Breast epithelium (tissue), 2 donors: ENCODE measurements around the genes REX1BD, COMP and NR2C2AP.

DNA sequence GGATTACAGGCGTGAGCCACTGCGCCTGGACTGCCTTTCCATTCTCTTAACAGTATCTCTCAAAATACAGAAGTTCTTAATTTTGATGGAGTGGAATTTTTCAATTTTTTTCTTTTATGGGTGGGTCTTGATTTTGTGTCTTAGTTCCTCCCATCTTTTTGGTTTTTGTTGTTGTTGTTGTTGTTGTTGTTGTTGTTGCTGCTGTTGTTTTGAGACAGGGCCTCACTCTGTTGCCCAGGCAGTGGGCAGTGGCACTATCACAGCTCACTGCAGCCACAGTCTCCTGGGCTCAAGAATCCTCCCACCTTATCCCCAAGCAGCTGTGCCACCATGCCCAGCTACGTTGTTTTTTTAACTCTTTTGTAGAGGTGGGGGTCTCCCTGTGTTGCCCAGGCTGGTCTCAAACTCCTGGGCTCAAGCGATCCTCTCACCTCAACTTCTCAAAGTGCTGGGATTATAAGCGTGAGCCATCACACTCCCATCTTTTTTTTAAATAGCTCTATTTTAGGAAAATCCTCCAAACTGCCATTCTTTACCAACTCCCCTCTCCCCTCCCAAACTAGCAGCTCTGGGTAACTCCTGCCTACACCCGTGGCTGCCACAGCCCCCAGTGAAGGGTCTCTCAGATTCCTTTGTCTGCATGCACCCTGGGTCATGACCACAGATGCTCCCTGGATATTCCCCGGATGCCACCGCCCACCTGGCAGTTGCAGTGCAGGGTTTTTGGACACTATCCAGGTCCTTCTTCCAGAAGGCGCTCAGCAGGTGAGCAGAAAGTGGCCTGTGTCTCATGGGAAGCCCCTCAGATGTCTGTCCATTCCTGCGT, 39.1 kb downstream of the ELL start:
- PRO-cap = no peak
- RAMPAGE, long total RNA, 2 experiments = no peak in any of the 2 experiments

DNA sequence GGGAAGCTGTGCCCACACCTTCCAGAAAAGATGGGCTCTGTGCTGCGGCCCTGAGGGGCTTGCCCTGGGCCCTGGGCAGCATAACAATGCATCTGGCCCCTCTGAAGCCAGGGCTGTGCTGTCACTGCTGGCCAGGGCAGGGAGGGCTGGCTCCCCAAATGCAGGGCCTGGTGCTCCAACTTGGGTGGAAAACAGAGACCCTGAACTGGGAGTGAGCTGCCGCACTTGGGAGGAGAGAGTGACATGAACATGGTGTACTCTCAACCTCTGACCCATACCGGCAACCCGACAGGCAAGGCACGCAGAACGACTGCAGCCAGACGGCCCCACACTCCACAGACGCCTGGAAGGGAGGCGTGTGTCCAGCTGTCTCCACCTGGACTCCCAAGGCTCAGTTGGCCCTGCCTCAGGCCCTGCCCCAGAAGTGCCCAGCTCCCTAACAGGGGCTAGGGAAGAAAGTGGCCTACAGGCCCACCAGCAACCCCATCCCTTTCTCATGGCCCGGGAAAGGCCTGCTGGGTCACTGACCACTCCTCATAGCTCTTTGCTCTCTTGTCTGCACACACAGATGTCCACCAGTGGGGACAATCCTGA, 28.5 kb downstream of the ELL start:
- PRO-cap = no peak
- RAMPAGE, long total RNA, 2 experiments = no peak in any of the 2 experiments

DNA sequence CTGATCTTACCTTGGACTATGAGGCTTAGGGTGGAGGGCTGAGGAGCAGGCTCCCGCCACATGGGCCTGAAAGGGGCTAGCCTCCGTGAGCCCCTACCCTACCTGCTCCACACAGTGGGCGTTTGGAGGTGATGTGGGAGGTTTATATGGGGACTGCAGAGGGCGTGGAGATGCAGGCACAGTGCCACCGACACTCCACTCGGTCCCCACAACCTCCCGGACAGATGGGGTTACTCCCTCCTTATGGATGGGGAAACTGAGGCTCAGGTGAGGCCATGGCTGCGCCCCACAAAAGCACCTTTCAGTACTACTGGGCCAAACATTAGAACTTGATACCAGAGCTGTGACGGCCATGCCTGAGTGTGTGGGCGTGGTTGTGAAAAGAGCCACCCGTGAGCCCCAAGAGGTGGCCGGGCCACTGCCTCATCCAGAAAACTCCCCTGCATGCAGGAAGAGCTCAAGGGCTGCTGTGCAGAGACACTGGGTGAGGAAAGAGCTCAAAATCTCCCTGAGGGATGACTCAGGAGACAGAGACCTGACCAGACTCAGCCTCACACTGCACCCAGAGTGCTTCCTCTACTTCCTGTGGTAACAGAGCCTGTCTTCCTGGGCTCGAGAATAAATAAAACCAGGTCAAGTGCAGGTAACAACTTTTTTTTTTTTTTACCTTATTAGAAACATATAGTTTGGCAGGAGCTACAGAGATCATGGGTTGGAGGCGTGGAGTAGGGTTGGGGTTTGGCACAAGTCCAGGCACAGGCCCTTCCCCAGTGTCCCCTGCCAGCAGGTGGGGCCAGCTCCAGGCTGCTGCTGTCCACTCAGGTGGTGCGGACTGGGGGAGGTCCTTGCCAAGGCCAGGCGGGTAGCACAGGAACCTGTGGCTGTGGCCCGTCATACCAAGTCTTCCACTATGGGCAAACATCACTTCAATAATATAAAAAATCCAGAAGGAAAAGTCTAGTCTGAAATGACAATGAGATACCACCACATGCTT, 25.7 kb downstream of the ELL start:
- PRO-cap = no peak
- RAMPAGE, long total RNA, 2 experiments = no peak in any of the 2 experiments

- PRO-cap = no peak
- RAMPAGE, long total RNA, 2 experiments = no peak in any of the 2 experiments
Measured at GRCh38 chr19:18572809-18573182, 1.1 kb downstream of the UBA52 start.

DNA sequence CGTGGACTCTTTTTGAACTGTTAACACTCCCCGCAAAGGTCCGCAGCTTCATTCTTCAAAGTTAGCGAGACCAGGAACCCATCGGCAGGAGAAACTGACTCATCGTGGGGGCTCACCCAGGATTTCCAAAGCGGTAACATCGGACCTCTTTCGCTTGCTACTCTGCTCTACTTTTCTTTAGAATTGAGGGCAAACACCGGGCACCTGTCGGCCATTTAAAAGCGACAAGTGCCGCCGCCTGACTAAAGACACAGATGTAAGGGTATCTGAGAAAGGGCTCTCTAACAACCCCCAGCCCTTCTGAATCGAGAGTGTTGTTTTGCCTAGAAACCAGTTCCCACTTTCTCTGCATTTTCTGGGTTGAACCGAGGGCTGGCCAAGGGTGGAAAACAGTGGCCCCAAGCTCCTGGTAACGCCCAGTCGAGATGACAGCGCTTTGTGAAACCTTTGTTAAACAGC, 5.8 kb downstream of the UBA52 start:
- PRO-cap = no peak
- RAMPAGE, long total RNA, 2 experiments = no peak in any of the 2 experiments

- PRO-cap = unidirectional peak, plus-strand start at chr19:18588798; unidirectional peak, plus-strand start at chr19:18588811
- RAMPAGE, long total RNA, 2 experiments = start-site peak on the plus strand in 1 of 2 experiments, at chr19:18588798-18588817 at its widest, 92 reads per replicate
Measured at GRCh38 chr19:18588237-18588925, at the start of gene REX1BD. REX1BD (plus strand) TSS chr19:18588798.

DNA sequence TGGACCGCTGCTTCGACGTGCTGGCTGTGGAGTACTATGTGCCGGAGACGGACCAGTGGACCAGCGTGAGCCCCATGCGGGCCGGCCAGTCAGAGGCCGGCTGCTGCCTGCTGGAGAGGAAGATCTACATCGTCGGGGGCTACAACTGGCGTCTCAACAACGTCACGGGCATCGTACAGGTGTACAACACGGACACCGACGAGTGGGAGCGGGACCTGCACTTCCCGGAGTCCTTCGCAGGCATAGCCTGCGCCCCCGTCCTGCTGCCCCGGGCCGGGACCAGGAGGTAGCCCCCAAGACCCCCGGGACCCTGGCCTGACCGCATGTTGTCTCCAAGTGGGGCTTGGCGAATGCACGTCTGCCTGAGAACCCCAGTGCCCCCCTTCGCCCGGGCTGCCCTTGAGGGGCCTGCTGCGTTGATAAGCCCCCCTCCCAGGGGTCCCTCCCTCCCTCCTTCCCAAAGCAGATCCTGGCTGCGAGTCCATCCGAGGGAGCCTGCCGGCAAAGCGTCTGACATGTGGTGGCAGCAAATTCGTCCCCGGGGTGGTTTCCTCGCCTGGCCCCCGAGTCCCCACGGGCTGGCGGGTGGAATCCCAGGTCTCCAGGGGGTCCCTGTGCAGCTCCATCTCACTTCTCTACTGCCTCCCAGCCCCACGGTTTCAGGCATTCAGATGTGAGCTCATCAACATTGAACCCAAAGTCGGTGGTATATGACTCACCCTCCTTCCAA, 14.4 kb upstream of the CRTC1 start:
- PRO-cap = no peak
- RAMPAGE, long total RNA, 2 experiments = no peak in any of the 2 experiments

DNA sequence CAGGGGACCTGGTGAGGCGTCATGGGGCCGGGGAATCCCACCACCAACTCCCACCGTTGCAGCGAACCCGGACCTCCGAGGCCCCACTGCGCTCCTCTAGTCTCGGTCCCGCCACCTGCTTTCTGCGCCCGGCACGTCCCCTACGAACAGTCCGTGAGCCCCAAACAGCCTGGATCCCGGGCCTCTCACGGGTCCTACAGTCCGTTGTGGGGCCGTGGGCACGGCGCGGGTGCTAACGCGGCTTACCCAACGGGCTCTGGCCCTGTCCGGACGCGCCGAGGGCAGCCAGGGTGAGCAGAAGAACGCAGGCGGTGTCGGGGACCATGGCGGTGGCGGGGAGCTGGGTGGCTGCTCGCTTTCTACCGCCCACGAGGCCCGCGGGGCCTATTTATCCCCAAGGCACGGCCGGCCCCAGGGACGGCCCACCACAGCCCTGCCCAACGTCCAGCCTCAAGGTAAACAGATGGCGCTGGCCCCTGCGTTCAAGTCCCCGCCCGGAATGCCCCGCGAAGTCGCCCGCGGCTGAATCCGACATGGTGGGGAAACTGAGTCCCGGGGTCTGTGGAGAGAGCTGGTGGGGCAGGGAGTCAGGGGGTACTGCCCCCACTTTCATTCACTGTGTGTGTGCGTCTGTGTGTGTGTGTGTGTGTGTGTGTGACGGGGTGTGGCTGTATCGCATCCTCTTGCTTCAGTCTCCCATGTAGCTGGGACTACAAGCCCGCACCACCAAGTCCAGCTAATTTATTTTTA, at the start of gene COMP:
COMP (minus strand) TSS at position 361 of the 750 bp plus-strand sequence.
- PRO-cap = no peak
- RAMPAGE, long total RNA, 2 experiments = no peak in any of the 2 experiments

GRCh38 chr19:18972845-18973112, 31.8 kb upstream of the HOMER3 start:
- PRO-cap = no peak
- RAMPAGE, long total RNA, 2 experiments = no peak in any of the 2 experiments

- PRO-cap = no peak
- RAMPAGE, long total RNA, 2 experiments = no peak in any of the 2 experiments
Measured at GRCh38 chr19:19004302-19004854, 28.9 kb downstream of the SUGP2 start.

GRCh38 chr19:19032053-19033286, 847 bp downstream of the SUGP2 start:
- PRO-cap = no peak
- RAMPAGE, long total RNA, 2 experiments = no peak in any of the 2 experiments

DNA sequence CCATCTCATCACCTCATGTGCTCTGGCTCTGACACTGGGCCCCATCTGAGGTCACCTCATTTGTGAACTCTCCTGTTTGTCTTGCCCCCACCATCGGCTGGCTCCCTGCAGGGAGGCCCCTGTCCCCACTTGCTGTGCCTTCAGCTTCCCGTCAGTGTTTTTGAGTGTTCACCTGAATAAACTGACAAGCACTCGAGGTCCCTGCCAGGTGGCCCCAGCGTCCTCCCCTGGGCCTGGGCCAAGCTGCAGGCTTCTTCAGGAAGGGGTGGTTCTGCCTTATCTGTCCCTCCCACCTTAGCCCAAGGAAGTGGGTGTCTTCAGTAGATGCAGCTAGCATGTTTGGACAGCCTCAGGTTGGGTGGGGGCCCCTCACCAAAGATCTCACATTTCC, 3.8 kb upstream of the SLC25A42 start:
- PRO-cap = no peak
- RAMPAGE, long total RNA, 2 experiments = no peak in any of the 2 experiments

GRCh38 chr19:19192399-19193371, 627 bp downstream of the RFXANK start:
- PRO-cap = bidirectional peak, plus-strand start at chr19:19192746, minus-strand start at chr19:19192593
- RAMPAGE, long total RNA, 2 experiments = start-site peak on the plus strand in 2 of 2 experiments, at chr19:19192893-19192968 at its widest, 19 to 60 reads per replicate

DNA sequence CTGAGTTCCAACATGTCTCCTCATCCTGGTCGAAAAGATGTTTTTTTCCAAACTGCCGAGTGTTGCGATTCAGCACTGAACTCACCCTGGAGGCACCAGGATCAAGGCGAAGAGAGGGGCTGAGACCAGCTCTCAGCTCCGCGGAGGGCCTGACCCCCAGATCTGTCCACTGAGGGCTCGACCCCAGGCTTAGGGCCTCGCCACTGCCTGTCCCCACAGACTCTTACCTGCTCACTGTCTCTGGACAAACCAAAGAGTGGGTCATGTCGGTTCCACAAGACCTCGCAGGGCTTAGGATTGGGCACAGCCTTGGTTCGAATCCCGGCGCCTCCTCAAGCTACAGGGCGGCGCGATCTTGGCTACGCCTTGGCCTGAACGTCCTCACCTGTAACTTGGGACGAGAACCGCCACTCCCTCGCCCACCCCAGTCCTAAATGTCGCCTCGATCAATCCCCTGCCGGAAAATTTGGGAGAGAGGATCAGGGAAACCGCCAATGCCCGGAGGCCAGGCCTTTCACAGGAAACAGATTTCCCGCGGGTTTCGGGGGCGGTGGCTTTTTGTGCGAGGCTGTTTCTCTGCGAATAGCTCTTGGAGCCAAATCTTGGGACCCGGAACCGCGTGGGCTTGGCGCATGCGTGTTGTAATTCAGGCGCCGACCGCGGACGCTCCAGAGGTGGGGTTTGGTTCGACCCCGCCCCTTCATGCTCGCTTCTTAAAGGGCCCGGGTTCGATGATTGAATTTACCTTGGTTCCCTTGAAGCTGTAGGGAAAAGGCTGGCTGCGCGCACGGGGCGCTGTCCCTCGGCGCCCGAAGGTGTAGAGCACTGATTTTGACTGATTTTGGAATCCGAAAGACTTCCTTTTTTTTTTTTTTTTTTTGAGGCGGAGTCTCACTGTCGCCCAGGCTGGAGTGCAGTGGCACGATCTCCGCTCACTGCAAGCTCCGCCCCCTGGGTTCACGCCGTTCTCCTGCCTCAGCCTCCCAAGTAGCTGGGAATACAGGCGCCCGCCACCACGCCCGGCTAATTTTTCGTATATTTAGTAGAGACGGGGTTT, at the start of gene NR2C2AP:
NR2C2AP (minus strand) TSS at position 619 of the 1,057 bp plus-strand sequence.
- PRO-cap = unidirectional peak, minus-strand start at position 619 of the sequence
- RAMPAGE, long total RNA, 2 experiments = start-site peak on the minus strand in 2 of 2 experiments, centred at positions 573 to 595 of the sequence, 41 to 48 reads per replicate

- PRO-cap = no peak
- RAMPAGE, long total RNA, 2 experiments = no peak in any of the 2 experiments
Measured at GRCh38 chr19:19259583-19260155, 2.9 kb downstream of the HAPLN4 start.

- PRO-cap = no peak
- RAMPAGE, long total RNA, 2 experiments = no peak in any of the 2 experiments
Measured at GRCh38 chr19:19274642-19275135, 1.6 kb upstream of the TM6SF2 start.

- PRO-cap = no peak
- RAMPAGE, long total RNA, 2 experiments = no peak in any of the 2 experiments
Measured at GRCh38 chr19:19357871-19358560, 37.4 kb downstream of the MAU2 start.

DNA sequence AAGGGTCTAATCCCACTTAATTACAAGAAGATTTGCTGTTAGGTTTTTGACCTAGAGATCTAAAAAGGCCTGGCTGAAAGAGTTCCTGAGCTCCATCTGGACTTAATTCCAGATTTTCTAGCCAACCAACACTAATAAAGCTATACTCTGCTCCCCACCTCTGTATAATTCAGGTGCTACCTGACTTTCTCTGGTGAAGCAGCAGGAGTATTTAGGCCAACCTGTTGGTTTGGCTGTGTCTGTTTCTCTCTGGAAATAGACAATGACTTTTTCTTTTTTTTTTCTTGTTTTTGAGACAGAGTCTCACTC, 30.2 kb upstream of the GATAD2A start:
- PRO-cap = no peak
- RAMPAGE, long total RNA, 2 experiments = no peak in any of the 2 experiments

DNA sequence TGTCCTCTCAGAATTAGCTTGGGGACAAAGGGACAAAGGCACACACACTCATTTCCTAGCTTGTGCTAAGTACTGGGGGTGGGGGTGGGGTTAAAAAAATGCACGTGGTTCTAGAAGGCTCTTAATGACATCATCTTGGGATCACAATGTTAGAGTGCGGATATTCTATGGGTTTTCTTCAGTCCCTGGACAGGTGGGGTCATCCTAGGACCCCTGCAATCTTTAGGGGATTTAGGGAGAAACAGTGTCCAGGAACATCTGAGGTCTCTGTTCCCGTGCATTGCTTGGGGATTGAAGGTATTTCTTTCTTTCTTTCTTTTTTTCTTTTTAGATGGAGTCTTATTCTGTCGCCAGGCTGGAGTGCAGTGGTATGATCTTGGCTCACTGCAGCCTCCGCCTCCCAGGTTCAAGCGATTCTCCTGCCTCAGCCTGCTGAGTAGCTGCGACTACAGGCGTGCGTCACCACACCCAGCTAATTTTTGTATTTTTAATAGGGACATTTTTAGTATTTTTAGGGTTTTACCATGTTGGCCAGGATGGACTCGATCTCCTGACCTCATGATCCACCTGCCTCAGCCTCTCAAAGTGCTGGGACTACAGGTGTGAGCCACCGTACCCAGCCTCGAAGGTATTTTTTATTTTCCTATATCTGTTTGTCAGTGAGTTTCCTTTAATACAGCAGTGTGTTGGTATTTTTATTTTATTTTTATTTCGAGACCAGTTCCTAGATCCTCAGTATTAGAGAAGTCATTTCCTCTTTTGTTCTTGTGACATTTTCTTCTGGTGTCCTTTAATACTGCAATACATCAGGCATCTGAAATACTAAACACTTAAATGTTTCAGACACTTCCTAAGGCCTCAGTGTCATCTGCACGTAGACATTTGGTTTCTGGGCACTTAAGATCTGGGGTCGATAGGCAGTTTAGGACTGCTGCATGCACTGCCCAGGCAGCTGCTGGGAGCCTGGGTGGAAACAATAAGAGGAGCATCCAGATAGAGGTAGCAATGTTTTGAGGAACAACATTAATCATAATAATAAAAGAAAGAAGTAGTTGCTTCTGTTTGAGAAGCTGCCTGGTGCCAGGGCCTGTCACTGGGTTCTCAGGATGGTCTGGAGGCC, 22.2 kb downstream of the GATAD2A start:
- PRO-cap = no peak
- RAMPAGE, long total RNA, 2 experiments = no peak in any of the 2 experiments

DNA sequence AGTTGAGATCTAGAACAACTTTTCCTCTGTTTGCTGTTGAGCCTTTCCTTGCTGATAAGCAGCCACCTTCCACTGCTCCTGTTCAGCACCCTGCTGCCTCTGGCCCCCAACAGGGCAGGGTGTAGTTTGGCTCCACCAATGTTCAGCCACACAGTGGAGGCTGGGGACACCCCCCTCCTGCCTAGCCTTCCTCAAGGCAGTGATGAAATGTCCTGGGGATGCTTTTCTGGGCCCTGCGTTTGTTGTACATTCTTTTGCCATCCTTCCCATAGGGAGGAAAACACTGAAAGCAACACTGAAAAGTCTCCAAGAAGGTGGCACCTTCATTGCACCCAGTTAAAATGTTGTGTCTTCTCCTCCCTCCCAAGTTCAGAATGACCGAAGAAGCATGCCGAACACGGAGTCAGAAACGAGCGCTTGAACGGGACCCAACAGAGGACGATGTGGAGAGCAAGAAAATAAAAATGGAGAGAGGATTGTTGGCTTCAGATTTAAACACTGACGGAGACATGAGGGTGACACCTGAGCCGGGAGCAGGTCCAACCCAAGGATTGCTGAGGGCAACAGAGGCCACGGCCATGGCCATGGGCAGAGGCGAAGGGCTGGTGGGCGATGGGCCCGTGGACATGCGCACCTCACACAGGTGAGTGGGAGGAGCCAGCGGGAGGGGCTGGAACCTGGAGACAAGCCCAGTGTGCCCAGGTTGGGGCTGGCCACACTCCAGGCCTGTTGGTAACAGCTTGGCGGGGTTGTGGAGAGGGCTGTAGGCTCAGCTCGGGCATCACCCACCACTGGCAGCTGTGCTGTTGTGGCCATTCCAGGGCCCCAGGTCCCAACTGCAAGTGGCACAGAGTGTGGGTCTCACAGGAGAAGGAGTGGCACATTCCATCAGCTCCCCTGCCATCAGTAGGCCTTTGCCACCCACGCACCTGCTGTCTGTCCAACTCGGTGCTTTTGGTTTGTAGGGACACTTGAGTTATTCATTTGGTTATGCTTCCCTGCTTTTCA, 50.1 kb downstream of the TSSK6 start:
- PRO-cap = no peak
- RAMPAGE, long total RNA, 2 experiments = no peak in any of the 2 experiments